ENCODE measurements around the gene MARCHF6.

- RRBS, result no CpG with 5 or more reads among the region's 20 CpGs
Observed at GRCh38 chr5:10339069-10339856, 14.2 kb upstream of the MARCHF6 start.

DNA sequence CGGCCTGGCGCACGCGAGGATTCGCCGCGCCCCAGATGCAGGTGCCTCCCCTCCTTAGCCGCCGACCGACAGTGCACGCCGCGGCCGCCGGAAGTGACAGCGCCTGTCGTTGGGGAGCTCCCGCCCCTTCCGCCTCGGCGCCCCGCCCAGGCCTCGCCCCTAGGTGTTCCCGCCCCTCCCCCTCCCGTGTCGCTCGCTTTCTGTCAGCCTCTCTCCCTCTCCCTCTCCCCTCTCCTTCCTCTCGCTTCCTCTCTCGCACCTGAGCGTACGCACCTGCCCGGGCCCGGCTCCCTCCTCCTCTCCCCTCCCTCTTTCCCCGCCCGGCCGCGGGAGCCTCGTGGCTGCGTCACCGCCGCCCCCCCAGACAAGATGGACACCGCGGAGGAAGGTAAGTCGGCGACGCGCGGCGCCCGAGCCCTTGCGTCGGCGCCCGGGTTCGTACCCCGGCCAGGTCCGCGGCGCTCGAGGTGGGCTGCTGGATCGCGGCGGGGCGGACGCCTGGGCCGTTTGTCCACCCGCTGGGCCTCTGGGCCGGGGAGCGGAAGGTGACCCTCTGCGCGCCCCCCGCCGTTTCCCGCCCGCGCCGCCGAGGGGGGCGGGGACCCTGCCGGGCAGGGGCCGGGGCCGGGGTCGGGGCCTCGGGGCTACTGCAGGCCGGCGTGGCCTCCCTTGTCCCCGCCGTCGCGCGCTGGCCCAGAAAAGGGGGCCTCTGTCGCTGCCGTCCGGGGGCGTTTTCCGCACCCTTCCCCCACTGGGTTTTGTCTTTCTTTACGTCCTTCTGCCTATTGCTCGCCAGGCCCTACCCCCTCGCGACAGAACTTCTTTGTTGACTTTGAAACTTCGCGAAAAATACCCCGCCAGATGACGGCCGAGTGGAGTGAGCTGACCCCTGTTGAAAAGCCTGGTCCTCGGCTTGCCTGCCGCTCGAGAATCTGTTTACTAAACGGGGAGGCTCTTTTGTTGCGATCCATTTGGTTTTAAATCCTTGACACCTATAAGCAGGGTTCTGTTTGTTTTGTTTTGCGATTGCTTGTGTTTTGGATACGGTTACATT, at the start of gene MARCHF6:
TSS of gene MARCHF6 (plus strand) at position 166 of the 1,054 bp plus-strand sequence.
- RRBS, result under 1% methylated on average over 30 of the region's 112 CpGs

GRCh38 chr5:10376688-10377564, 23.4 kb downstream of the MARCHF6 start:
- RRBS, result no CpG with 5 or more reads among the region's 25 CpGs

DNA sequence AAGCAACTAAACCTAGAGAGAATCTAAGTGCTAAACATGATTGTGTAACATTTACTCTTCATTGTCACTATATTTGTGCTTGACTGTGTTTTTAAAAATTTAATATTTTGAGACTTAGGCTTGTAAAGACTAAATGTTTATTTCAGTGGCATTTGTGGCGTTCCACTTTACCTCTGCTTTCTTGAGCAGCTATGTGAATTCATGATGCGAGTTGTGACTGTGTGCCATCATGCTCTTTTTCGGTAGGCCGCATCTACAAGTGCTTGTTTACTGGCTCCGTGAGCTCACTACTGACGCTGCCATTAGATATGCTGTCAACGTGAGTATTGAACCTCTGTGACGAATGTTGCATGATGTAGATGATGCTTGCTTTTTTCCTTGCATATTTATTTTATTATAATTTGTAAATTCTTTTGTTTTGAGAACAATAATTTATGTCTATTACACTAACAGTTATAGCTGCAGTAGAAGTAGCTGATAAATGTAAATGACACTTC, 33.3 kb downstream of the MARCHF6 start:
- RRBS, result no CpG with 5 or more reads among the region's 8 CpGs

DNA sequence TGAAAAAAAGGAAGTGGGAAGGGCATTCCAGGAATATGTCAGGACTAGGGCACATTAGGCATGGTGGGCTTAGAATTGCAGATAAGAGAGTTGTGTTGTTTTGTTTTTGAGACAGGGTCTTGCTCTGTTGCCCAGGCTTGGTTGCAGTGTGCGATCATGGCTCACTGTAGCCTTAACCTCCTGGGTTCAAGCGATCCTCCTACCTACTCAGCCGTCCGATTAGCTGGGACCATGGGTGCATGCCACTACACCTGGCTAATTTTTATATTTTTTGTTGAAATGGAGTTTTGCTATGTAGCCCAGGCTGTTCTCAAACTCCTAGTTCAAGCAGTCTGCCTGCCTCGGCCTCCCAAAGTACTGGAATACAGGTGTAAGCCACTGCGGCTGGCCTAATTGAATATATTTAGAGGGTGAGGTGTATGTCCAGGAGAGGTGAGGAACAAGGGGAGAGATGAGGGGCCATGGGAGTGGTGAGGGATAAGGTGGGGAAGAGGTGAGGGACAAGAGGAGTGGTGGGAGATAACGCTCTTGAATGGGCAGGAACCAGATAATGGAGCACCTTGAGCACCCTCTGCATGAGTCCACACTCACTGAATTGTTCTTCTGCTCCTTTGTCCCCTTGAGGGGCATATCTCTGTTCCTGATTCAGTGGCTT, 29.1 kb upstream of the ROPN1L start:
- RRBS, result no CpG with 5 or more reads among the region's 7 CpGs

DNA sequence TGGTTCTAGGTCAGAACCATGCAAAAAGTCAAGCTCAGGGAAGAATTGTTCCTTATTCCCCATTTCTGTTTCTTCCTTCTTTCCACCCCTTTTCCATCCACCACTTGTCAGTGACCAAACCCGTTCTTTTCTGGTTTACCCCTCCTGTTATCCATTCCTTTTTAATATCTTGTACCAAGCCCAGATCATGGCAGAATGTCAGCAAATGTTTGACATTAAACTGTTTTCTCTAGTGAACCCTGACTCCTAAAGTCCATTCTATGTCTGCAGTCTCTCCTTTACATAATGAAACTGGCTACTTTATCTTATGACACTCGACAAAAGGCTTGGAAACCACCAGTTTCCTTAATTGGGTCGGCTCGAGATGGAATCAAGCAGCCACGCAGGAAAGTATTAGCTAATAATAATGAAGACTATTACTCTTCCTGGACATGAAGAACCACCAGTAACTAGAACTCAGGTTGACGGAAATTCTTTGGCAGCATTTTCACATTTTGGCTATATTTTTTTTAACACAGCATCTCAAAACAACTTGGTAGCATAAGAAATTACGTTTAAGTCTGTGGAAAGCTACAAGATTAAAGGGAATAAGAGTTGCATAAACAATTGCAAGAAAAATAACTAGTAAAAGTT, 17.5 kb downstream of the DAP start:
- RRBS, result no CpG with 5 or more reads among the region's 7 CpGs

GRCh38 chr5:10757521-10757959, 3.5 kb downstream of the DAP start:
- RRBS, result 67% methylated on average over 4 of the region's 13 CpGs

DNA sequence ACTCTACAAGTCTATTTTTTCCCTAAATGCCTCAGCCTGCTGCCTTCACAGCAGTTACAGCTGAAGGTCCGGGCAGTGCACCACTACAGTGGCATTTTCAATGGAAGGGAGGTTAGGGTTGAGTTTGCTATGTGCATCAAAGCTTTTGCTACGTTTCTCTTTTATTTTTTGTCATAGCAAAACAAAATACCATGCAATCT, 193.7 kb downstream of the CTNND2 start:
- RRBS, result no CpG with 5 or more reads among the region's 2 CpGs

GRCh38 chr5:14144383-14144537, 1.1 kb downstream of the TRIO start:
- RRBS, result 3% methylated on average over 7 of the region's 10 CpGs

- RRBS, result no CpG with 5 or more reads among the region's 2 CpGs
Observed at GRCh38 chr5:14263710-14264191, 120.6 kb downstream of the TRIO start.

DNA sequence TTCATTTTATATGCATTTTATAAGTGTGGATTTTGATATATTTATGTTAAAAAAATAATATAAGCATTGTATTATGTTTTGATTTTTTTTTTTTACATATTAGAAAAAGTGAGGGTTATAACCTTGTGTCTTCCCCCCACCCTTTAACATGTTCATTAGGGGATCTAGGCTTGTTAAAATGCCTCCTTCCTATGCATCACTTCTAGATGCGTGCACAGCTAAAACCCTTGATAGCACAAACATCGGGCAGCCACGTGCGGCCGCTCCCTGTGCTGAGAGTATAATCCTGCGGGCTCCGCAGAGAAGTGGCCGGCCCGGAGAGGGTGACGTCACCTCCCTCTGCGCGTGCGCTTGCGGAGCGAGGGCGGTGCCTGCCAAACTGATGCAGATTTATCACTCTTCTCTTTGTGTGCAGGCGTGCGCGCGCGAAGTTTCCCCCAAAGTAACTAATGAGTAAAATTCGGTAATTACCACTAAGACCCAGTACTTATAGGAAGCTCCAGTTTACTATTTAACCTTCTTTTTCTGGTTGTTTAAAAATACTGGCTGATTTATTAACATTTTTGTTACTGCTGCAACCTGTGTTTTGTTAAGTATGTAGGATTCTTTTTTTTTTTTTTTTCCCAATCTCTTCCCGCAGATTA, 121.5 kb downstream of the TRIO start:
- RRBS, result no CpG with 5 or more reads among the region's 23 CpGs

GRCh38 chr5:14296903-14297265, 153.7 kb downstream of the TRIO start:
- RRBS, result no CpG with 5 or more reads among the region's 11 CpGs

DNA sequence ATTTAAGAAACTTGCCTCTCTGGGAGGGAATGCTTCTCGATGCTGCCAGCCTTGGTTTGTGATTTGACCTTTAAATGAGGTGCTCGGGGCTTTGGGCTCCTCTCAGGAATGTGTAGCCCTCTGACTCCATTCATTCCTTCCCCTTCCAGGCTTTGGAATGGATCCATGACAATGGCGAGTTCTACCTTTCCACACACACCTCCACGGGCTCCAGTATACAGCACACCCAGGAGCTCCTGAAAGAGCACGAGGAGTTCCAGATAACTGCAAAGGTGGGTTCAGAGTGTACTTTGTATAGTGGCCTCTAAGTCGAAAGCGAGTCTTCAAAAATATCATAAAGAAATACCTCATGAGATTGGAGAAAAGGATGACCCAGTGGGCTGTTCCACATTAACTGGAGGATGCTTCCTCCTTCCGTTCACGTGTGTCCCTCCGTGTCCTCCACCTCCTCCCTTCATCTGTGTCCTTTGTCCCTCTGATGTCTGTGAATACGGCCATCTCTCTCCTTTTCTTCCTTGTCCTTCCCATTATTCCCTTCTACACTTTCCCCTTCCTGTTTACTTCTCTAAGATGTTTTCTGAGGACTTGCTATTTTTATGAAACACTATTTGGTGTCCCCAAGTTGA, 200.5 kb upstream of the OTULINL start:
- RRBS, result no CpG with 5 or more reads among the region's 11 CpGs

DNA sequence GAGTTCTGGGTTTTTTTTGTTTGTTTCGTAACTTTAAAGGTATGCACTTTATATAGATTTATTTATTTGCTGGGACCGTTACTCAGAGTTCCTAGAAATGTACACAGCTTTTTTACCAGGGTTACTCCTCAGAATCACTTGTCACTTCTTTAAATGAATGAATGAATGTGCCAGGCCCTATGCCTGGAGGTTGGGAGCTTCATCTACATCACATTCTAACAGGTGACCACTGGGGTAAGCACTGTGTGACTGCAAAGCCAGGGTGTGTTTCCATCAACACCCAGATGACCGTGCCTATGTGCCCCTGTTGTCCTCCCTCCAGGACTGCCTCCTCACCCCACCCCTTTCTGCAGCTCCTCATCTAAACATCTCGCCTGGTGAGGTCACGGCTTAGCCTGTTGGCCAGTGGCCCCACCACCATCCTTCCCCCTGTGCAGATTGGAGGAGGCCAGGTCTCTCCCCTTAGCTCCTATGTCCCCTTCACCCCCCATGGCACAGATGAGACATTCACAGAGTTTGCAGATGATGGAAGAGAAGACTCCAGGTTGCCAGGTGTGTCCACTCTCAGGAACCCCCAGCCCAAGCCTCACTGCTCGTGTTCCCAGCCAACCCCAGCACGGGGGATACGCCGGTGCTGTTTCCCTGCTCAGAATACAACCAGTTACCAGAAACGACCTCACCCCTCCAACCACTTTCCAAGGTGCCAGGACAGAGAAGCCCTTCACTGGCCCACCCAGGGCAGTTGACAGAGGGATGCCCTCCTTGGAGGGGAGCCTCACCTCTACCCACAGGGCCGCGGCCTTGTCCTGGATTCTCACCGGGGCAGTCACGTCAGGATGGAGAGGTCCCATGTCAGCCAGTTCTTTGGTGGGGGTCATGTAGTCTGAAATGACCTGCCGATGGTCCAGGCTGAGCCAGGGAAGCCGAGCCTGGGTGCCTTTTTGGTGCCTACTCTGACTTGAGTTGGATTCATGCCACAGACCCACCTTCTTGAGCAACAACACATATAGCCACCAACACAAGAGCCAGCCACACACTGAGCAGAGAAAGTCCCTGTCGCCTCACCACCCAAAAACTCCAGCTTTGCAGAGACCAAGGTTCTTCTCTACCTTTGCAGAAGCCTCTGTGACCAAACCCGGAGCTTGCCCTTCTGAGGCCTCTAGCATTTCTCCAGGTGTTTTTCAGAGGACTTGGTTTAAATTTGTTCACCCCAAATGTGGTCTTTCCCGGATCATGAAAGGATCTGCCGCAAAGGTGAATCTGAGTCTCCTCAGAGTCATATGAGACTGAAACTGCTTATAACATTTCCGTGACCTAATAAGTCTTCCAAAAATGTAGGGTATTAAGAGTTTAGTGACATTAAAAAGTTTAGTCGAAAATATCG, 154.2 kb upstream of the OTULINL start:
- RRBS, result 87% methylated on average over 2 of the region's 23 CpGs

DNA sequence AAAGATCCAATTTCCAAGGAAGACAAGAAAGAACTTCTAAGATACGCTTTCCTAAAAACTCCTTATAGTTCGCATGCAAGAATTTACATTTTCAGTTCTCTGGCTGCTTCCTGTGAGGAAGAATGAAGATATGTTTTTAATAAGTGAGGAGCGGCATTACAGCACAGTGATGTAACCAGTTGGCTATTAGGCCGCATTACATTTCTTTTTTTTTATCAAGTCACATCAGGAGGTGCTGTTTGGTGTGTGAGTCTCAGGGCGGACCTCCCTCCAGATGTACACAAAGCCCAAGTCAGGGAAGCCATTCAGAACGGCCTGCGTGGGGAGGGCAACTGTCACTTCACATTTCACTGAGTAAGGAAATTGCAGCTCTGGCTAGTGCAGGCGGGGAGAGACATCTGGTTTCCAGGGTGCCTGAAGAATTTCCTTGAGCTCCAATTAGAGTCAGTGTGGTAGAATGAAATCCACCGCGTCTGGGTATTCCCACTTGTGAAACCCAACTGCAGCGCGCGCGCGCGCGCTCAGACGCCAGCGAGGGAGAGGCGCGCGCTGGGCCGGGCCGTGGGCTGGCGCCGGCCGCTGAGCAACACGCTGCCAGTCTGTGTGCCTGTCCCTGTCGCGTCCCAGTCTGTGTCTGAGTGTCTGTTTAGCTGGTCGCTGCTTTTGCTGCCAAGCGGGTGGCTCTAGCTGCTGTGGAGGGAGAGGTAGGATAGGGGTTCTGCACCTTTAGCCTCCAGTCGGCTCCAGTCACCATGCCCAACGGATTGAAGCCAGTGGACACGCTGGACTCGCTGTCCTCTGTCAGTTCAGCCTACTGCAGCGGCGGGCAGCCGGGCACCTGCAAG, 140.9 kb upstream of the OTULINL start:
- RRBS, result no CpG with 5 or more reads among the region's 39 CpGs

- RRBS, result no CpG with 5 or more reads among the region's 12 CpGs
Observed at GRCh38 chr5:14652878-14653656, 11.5 kb upstream of the OTULIN start.

- RRBS, result 89% methylated on average over 2 of the region's 7 CpGs
Observed at GRCh38 chr5:14668235-14668857, 3.8 kb downstream of the OTULIN start.

GRCh38 chr5:14684697-14685264, 20.3 kb downstream of the OTULIN start:
- RRBS, result no CpG with 5 or more reads among the region's 5 CpGs

- RRBS, result no CpG with 5 or more reads among the region's 12 CpGs
Observed at GRCh38 chr5:14810852-14811560, 60.6 kb downstream of the ANKH start.

All from AG04449 (cell line).